LUHMES (cell line): ENCODE measurements around a stretch of chr7.

DNA sequence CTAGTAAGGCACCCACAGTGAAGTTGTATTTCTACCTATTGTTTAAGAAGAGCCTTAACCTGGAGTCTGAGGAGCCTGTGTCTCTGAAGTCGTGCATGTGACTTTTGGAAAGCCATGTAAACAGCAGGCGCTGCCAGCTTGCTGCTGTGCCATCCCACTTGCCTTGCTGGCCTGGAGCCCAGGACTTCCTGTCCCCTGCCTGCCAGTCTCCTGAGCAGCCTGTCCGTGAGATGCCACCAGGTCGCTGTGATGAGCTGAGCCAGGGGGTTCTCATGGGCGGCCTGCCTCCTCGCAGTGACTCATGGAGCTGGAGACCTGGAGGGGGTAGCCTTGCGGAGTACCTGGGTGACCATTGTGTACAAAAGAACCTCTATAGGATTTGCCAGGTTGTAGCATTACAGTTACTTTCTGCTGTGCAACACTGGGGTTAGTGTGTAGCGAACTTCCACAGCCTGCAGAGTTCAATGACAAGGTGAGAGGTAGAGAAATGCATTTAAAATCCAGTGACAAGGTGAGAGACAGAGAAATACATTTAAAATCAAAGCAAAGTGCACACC, 36.8 kb upstream of the BHLHA15 start:
- PRO-cap: no peak

- PRO-cap: no peak
Measured at GRCh38 chr7:98211698-98212353, 587 bp downstream of the BHLHA15 start.

DNA sequence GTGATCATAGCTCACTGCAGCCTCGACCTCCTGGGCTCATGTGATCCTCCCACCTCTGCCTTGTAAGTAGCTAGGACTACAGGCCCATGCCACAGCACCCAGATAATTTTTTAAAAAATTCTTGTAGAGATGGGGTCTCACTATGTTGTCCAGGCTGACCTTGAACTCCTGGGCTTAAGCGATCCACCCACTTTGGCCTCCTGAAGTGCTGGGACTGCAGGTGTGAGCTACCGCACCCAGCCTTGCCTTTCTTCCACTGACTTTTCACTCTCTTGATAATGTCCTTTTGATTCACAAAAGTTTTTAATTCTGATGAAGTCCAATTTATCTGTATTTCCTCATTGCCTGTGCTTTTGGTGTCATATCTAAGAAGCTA, 17.3 kb downstream of the TECPR1 start:
- PRO-cap: no peak

- PRO-cap: unidirectional peak, plus-strand start at chr7:98250961; unidirectional peak, plus-strand start at chr7:98251016
Measured at GRCh38 chr7:98250723-98251165, 1.3 kb downstream of the TECPR1 start.

DNA sequence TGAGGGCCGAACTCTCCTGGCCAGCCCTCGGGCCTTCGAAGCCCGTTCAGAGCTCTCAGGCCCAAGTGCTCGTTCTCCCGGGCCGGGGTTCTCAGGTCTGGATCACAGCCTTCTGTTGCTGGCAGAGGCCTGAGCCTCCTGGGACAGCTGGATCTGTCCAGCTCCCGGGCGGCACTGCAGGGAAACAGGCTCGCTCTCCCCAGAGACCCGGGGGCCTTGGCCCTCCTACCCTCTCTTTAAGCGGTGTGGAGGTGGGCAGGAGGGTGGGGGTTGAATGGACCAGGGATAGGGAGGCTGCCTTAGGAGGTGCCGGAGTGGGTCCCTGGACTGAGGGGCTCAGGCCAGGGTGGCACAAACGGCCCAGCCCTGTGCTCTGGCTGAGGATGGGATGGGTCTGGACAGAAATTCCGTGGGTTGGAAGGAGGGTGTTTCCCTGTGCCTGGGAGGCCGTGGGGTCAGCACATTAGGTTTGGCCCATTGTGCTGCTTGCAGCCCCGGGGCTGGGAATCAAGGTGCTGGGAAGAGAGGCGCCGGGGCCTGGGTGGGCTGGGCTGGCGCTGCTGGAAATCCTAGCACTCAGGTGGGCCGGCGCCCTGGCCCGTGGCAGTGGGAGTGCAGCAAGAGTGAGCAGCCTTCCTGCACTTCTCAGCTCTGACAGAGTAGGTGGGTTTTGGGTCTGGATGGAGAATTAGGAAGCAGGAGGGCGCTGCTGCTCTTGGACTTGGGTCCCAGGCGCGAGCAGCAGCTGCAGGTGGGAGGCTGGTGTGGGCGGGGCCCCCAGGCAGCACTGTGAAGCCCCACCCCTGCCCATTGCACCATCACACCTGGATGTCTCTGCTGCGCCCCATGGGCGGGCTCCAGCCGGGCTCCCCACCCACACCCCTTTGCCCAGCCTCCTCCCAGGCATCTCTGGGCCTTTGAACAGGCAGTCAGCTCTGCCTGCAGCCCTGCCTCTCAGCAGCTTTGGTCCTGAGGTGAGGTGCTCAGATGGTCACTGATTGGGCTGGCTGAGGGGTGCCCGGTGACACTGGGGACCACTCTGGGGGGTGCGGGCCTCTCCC, 5.8 kb downstream of the BRI3 start:
- PRO-cap: no peak

GRCh38 chr7:98291640-98292109, 10.2 kb downstream of the BRI3 start:
- PRO-cap: no peak

GRCh38 chr7:98307441-98308314, 26.2 kb downstream of the BRI3 start:
- PRO-cap: no peak

DNA sequence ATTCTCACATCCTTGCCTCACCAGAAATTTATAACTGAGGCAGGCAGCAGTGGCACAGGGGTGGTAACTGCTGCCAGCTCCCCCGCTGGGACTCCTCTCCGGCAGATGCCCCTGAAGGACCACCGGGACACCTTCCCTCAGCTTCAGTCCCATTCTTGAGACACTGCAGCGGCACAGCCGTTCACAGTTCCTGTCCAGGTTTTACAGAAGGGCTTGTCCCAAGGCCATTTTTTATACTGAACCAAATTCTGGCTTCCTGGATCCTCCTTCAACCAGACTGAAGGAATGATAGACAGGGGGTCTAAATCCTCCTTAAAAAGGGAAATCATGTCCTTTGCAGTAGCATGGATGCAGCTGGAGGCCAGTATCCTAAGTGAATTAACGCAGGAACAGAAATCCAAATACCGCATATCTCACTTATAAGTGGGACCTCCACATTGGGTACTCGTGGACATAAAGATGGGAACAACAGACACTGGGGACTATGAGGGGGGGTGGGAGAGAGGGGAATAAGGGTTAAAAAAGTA, 54.2 kb downstream of the BRI3 start:
- PRO-cap: no peak

GRCh38 chr7:98371138-98371829, 29.6 kb downstream of the BAIAP2L1 start:
- PRO-cap: no peak

DNA sequence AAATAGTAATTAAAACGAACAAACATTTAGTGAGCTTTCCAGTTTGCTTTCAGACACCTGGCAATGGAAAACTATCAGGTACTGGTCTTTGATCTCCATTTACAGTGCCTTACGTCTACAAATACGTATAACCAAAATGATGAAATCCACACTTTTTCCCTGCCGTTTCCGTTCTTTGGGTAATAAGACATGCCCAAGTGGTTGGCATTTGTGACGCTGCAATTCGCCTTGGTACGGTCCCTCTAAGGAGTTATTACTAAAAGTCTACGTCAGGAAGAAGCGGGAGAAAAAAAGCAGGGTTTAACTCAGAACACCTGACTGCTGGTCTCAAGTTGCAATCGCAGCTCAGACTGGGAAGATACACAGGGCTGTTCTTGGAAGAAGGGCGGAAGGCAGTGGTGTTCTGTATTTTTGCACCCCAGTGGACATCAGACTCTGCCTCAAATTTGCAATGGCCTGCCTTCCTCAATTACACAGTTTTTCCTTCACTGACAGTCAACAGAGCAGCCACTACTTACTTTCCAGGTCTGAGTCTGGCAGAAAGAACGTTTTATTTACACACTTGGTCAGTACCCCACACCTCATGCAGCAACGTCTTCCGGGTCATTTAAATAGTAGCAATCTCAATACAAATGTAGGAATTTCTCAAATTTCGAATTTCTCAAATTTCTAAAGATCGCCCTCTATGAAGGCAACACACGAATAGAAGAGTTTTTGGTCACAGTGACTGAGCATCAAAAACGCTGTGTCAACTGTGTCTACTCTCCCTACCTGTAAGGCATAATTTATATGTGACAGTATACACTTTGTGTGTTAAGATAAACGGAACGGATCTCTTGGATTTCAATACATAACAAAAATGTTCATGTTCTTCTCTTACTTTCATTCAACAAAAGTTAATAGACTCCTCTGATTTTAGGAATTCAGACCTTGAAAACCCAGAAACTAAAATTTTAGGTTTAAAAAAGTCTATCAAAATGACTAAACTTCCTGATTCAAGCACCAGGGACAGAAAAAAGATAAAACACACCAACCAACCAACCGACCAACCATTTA, 2.1 kb downstream of the BAIAP2L1 start:
- PRO-cap: no peak

- PRO-cap: no peak
Measured at GRCh38 chr7:98419742-98420003, 18.8 kb upstream of the BAIAP2L1 start.

- PRO-cap: no peak
Measured at GRCh38 chr7:98421015-98421239, 20.0 kb upstream of the BAIAP2L1 start.

DNA sequence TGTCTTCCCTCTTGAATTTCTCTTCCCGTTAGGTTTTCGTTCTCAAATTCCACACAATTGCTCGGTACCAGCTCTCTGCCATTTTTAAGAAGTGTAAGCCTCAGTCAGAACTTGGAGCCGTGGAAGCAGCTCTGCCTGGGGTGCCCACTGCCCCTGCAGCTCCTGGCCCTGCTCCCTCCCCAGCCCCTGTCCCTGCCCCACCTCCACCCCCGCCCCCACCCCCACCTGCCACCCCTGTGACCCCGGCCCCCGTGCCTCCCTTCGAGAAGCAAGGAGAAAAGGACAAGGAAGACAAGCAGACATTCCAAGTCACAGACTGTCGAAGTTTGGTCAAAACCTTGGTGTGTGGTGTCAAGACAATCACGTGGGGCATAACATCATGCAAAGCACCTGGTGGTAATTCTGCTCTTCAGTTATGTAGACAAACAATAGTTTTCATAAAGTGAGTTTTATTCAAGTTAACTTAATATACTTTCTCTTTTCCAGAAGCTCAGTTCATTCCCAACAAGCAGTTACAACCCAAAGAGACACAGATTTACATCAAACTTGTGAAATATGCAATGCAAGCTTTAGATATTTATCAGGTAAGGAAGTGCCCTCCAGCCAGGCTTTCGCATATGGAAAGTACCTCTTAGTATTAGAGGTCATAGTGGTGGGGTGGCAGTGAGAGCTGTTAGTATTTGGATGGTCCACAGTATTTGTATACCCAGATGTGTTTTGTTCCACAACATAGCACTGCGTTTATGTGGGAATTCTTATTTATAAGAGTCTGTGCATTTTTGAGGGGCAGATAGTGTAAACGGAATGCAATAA, 31.9 kb downstream of the TRRAP start:
- PRO-cap: no peak

DNA sequence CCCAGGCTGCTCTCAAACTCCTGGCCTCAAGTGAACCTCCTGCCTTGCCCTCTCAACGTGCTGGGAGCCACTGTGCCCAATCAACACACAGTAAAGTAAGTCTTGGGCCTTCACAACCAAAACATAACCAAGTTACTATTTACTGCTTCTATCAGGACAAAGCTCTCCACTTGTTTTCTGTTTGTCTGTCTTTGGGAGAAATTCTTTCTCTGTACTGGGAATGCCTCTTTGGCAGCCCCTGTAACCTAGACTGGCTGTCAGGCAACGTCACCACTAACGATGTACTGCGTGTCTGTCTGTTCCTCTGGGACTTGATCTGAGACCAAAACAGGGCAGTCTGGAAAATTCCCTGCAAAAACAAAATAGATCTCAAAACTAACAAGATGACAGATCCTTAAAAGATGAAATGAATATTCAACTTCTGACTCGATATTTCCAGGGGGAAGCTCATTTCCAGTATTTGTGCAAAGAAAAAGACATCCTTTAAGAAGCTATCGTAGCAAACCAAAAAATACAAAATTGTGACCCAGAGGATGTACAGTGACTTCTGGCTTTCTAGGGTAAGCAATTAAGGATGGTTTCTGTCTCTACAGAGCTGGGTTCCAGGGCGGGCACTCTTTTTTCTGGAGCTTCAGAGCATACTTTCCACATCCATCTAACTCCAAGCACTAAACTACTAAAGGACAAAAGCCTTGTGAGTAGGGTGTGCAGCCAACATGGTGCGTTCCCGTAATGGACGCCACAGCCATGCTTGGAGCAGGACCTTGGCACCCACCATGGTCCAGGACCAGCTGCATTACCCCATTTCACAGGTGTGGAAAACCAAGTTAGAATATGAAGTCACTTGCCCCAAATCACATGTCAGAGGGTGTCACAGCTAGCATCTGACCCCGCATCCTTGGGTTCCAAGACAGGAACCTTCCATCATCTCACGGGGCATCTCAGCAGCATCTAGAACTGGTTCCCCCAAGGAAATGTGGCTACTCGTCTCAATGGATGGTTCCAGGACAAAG, 112.7 kb downstream of the SMURF1 start:
- PRO-cap: no peak

GRCh38 chr7:99064359-99065230, 79.3 kb downstream of the SMURF1 start:
- PRO-cap: no peak

- PRO-cap: no peak
Measured at GRCh38 chr7:99120386-99121010, 23.4 kb downstream of the SMURF1 start.

DNA sequence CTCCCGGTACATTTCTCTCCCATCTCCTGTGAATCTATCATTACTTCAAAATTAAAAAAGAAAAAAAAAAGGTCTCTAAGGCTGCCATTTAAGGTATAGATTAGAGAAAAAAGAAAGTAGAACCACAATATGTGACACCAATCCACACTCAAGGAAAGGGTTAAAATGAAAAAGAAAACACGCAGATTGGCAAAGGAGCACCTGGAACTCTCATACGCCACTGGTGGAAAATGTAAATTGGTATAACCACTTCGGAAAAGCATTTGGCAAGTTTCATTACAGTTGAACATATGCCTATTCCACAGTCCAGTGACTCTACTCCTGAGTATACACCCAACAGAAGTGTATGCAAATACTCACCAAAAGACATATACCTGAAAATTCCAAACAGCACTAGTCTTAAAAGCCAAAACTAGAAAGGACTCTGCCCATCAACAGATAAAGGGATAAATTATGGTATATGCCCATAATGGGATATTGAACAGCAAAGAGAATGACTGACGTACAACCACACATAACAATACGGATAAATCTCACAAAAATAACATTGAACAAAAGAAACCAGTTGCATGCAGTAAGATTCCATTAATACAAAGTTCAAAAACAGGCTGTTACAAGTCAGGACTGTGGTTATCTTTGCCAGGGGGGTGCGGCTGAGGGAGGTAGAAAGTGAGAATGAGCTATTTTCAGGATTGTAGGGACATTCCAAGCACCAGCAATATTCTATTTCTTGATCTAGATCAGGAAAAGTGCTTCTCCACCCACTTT, 10.4 kb downstream of the SMURF1 start:
- PRO-cap: no peak

DNA sequence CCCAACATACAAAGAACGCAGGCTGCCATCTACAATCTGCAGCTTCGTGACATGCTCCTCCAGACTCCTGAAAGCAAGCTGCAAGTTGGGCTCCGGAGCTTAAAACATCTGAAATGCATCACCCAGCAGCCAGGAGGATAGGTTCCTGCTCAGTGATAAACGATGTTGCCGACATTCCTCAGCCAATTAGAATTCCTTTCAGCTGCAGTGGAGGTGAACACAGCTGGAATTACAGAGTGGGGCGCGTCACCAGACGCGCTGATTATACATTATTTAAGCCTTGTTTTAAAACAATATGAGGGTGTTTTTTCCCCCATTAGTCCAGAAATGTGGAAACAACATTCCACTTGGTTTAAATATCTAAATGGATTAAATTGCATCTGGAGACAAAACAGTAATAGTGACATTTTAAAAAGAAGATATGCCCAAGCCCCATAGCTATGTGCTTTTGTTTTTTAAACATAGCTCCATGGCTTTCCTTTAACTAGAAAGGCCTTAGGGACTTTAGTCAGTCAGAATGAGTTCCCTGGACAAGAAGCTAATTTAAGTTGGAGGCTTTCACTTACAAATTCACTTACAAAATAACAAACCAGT, 6.3 kb downstream of the SMURF1 start:
- PRO-cap: no peak

DNA sequence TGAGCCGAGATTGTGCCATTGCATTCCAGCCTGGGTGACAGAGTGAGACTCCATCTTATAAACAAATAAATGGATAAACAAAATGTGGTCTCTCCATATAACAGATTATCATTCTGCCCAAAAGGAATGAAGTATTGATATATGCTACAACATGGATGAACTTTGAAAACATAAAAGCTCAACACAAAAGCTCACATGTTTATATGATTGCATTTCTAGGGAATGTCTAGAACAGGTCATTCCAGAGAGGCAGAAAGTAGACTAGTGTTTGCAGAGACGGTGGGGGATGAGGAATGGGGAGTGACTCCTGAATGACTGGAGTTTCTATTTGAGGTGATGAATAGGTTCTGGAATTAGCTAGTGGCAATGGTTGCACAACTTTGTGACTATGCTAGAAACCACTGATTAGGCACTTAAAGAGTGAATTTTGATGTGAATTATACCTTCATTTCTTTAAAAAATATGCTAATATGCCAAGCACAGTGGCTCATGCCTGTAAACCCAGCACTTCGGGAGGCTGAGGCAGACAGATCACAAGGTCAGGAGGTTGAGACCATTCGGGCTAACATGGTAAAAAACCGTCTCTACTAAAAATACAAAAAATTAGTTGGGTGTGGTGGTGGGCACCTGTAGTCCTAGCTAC, 6.9 kb downstream of the KPNA7 start:
- PRO-cap: no peak

- PRO-cap: no peak
Measured at GRCh38 chr7:99326214-99326968, 693 bp downstream of the ARPC1A start.